Spinal cord (tissue), 3 donors: Measurements from ENCODE around the gene TNIP2.

DNA sequence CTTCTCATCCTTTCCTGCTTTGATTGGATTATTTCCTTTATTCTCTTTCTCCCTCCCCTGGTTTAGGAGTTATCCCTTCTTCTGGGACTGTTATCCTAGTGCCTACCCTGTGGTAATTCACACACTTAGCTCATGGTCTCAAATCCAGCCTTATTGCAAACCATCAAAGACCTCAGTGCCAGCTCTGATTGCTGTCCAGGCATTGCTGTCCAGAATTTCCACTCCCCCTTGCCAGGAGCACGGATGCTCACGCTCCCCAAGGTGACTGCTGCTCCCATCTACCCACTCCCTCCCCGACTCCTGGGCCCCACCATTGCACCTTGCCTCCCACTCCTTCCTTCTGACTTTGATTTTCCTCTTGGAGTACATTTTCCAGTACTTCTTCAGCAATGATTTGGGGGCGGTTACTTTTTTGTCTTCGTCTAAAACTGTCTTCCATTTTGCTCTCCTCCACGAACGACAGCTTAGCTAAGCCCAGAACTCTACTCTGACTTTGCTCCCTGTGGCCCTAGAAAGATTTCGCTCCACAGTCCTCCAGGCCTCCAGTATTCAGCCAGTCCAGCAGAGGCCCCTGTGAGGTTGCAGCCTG lies 11.5 kb downstream of the ZFYVE28 start:
- PRO-cap, result no peak
- RAMPAGE, long total RNA, result no peak

DNA sequence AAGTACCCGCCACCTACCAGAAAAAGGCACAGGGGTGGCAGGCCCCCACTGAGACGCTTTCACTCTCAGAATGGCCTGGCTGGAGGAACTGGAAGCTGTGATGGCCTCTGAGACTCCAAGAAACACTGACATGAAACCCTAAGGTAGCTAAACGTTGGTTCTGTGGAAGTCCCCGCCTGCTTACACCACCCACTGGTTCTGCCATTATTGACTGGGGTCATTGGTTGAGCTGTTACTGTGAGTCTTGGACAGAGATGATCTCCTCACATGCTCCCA lies 6.4 kb downstream of the ZFYVE28 start:
- PRO-cap, result no peak
- RAMPAGE, long total RNA, result no peak

- PRO-cap, result no peak
- RAMPAGE, long total RNA, result no peak
These were observed 23.1 kb upstream of the FAM193A start for GRCh38 chr4:2513191-2513932.

DNA sequence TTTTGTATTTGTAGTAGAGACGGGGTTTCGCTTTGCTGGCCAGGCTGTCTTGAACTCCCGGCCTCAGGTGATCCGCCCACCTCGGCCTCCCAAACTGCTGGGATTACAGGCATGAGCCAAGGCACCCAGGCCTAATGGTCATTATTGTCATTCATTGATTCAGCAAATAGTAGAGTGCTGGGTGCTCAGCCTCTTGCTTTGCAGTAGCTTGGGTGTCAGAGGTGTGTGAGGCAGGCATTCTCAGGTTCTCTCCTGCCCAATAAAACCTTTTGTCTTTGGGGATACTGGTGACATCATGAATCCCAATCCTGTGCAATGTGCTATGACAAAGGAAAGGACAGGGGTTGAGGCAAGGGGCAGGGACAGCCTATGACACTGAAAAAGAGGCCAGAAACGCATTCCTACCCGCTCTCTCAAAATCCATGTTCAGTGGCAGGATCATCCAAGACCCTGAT lies 1.6 kb upstream of the FAM193A start:
- PRO-cap, result no peak
- RAMPAGE, long total RNA, result no peak

DNA sequence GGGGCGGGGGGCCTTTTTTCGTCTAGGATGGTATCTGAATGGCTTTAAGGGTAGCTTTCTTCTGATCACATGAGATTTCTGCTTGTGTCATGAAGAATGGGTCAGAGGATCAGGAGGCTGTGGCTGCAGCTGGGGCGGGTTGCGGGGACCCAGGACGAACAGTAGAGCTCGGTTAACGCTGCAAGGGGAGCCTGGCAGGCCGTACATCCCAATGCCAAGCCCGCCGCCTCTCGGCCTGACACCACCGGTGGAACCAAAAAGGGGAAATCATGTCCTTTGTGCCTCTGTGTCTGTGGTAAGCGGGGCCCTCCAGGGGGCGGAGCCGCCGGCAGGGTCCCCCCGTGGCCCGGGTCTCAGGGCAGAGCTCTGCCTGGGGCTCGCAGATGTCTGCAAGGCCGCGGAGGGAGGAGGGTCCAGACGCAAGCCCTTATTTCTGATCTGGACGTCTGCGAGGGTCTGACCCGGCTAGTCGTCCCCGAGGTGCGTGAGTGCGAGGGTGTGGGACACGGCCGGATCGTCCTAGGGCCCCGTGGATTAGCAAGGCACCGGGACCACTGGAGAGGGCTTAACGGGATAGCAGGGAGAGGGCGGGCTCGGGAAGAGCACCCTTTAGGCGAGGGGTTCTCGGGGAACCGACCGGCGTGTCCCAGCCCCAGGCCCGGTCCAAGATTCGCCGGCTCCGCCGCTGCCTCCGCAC lies 1.1 kb upstream of the FAM193A start:
- PRO-cap, result no peak
- RAMPAGE, long total RNA, result no peak

DNA sequence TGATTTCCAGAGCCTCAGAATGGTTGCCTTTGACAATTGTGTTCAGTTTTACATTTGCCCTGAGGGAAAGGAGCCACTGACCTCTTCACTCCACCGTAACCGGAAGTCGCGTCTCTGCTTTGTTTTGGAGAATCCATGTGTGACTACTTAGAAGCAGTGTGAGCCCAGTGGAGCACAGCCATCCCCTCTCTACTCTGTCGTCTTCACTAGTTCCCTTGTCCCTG lies 84.6 kb downstream of the TNIP2 start:
- PRO-cap, result no peak
- RAMPAGE, long total RNA, result no peak

DNA sequence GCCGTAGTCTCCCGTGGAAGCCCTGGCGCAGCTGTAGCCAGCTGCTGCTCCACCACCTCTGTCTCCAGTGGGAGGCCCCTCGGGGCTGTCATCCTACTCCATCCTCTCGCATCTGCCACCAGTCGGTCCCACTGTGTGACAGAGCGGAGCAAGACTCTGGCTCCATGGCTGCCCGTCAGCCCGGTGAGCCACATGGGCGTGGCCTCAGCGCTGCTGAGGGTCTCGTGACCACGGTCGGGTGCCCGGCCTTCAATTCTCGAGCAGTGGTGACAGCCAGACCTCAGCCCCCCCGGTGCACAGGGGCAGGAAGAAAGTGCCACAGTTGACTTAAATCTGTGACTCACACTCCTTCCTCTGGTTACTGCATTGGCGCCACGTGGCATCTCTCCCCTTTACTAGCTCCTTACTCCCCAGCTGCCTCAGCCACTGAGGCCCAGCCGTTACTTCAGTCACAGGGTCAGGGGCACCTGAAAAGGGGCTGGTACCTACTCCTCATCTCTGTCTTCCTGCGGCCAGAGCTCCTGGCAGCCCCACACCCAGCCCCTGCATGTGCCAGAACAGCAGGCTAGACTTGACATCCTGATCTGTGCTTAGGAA lies 66.3 kb downstream of the TNIP2 start:
- PRO-cap, result no peak
- RAMPAGE, long total RNA, result no peak

DNA sequence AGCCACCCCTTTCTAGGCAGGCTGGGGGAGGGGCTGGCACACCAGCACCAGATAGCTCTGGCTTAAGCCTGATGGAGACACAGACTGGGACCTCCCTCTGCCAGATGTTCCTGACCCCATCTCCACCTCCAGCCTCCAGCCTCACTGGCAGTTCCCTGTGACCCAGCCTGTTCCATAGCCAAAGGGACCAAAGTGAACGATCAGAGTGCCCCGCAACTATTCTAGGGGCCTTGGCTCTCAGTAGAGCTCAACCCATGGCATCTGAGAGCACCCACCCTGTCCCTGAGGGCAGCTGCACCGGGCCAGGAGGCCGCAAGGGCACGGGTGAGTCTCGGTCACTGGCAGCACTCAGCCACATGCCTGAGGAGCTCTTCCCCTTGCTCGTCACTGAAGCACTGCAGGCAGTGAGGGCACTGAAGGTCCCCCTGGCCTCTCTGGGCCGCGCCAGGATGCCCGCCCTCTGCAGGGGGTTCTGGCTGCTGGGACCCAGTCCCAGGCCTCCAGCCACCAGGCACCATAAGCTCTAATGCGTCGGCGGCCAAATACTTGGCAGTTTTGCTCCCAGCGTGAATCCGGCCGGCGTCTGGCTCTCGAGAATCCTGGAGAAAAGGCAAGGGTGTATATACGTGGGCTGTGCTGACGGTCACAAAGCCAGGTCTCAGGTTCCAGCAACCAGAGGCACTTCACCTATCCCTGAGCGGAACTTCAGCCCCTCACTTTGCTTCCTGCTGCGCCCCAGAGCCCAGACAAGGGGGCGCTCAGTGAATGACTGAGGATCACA lies 14.0 kb downstream of the TNIP2 start:
- PRO-cap, result no peak
- RAMPAGE, long total RNA, result no peak

GRCh38 chr4:2755720-2756697 lies at the start of gene TNIP2:
Gene TNIP2 (minus strand): TSS chr4:2756336.
- PRO-cap, result no peak
- RAMPAGE, long total RNA, result no peak

DNA sequence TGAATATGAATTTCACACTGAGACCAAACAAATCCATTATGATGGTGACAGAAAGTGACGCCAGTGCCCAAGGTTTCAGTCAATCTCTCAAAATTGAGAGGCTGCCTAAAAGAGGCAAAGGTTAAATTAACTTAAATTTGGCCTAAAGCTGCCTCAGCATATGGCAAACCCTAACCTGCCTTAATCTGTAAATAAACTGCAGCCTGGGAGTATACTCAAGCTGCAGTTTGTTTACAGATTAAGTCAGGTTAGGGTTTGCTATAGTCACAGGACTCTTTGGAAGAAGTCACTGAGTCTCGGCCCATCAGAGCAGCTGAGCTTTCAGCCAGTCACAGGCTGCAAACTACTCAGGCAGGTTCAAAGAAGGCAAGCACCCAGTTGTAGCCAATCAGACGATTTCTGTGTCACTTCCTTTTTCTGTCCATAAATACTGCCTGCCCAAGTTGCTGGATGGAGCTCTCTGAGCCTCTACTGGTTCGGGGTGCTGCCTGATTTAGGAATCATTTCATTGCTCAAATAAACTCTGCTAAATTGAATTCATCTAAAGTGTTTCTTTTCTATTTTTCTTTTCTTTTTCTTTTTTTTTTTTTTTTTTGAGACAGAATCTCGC lies 7.4 kb upstream of the SH3BP2 start:
- PRO-cap, result no peak
- RAMPAGE, long total RNA, result no peak

GRCh38 chr4:2788231-2788919 lies 4.5 kb upstream of the SH3BP2 start:
- PRO-cap, result no peak
- RAMPAGE, long total RNA, result no peak

- PRO-cap, result no peak
- RAMPAGE, long total RNA, result no peak
These were observed 24.5 kb downstream of the SH3BP2 start for GRCh38 chr4:2817427-2817695.

DNA sequence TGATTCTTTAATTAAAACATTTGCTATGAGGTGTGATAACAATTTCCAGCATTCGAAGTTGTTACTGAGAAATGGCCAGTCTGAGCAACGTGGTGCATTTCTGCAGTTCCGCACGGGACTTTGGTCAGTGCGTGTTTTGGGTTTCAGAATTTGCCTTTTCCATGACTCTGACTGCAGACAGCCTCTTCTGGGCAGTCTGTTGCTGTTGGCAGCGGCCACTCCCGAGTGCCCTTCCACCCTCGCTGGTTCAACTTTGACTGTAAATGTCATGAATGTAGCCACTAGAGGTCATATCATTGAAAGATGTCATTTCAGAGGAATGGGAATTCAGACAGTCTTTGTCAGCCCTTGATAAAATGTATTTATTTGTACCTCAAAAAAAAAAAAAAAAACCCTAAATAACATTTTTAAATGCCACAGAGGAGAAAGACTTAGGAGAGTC lies 25.0 kb downstream of the MFSD10 start:
- PRO-cap, result no peak
- RAMPAGE, long total RNA, result no peak

GRCh38 chr4:2928002-2929290 lies 6.2 kb downstream of the MFSD10 start:
- PRO-cap, result no peak
- RAMPAGE, long total RNA, result no peak

DNA sequence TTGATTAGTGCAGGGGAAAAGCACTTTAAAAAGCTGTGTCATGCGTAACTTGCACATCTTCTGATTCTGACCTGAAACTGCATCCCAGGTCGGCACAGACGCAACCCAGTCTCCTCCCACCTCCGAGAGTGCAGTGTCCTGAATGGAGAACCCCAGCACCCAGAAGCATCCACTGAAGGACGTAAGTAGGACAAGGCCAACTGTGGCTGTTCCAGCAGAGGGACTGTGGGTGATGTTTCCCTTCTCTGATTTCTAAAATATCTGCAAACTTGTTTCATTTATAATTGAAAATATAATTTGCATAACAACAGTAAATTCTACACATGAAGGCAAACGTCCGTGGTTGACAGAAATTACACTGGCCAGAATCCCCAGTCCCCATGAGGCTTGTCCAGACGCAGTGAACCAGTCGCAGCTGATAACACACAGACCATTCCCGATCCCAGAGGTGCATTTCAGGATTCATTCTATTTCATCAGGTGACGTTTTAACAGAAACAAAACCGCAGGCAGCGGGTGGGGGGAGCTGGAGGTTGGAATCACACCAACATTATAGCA lies 3.1 kb upstream of the MFSD10 start:
- PRO-cap, result no peak
- RAMPAGE, long total RNA, result no peak

DNA sequence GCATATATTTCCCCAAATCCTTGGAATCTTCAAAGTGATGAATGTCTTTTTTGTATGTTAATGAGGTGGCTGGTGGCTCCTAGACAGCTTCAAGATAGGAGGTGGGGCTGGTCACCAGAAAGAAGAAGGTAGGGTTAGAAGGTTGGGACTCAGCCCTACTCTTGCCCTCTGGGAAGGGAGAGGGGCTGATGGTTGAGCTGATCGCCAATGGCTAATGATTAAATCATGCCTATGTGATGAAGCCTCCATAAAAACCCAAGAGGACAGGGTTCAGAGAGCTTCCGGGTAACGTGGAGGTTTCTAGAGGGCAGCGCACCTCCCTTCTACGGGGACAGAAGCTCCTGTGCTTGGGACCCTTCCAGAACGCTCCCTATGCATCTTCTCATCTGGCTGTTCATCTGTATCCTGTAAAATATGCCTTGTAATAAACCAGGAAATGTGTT lies 29.8 kb upstream of the HTT start:
- PRO-cap, result no peak
- RAMPAGE, long total RNA, result no peak

DNA sequence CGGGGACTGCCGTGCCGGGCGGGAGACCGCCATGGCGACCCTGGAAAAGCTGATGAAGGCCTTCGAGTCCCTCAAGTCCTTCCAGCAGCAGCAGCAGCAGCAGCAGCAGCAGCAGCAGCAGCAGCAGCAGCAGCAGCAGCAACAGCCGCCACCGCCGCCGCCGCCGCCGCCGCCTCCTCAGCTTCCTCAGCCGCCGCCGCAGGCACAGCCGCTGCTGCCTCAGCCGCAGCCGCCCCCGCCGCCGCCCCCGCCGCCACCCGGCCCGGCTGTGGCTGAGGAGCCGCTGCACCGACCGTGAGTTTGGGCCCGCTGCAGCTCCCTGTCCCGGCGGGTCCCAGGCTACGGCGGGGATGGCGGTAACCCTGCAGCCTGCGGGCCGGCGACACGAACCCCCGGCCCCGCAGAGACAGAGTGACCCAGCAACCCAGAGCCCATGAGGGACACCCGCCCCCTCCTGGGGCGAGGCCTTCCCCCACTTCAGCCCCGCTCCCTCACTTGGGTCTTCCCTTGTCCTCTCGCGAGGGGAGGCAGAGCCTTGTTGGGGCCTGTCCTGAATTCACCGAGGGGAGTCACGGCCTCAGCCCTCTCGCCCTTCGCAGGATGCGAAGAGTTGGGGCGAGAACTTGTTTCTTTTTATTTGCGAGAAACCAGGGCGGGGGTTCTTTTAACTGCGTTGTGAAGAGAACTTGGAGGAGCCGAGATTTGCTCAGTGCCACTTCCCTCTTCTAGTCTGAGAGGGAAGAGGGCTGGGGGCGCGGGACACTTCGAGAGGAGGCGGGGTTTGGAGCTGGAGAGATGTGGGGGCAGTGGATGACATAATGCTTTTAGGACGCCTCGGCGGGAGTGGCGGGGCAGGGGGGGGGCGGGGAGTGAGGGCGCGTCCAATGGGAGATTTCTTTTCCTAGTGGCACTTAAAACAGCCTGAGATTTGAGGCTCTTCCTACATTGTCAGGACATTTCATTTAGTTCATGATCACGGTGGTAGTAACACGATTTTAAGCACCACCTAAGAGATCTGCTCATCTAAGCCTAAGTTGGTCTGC lies 635 bp downstream of the HTT start:
- PRO-cap, result no peak
- RAMPAGE, long total RNA, result no peak

DNA sequence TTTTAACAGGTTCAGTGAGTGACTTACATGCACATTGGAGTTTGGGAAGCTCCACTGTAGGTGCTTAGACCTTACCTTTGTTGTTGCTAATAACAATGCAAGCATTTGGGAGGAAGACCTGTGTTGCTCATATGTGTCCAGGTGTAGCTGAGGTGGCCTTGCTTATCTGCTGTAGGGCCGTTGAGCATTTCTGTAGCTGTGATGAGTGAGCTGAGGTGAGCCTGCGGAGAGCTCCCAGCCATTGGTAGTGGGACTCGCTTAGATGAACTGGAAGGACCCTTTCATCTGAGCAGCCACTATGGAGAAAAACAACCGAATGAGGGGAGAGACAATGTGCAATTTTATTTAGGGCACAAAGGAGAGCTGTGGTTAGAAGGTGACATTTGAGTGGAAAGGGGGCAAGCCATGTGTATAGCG lies 8.1 kb downstream of the HTT start:
- PRO-cap, result no peak
- RAMPAGE, long total RNA, result no peak

DNA sequence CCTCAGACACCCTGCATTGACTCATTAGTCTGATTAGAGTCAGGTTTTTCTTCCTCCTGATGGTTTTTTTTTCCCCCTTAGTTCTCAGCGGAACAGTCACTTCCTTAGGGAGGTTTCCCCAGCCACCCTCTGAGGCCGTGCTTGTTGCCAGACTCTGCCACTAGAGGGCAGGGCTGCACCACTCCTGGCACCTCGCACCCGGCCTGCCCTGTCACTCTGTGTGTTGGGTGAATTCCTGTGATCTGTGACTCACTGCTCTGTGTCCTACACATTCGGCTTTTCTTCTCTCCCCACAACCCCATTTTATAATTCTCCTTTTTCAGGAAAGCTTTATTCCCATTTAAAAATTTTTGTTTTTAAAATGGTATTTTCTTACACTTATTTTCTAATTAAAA lies 32.1 kb downstream of the HTT start:
- PRO-cap, result no peak
- RAMPAGE, long total RNA, result no peak

DNA sequence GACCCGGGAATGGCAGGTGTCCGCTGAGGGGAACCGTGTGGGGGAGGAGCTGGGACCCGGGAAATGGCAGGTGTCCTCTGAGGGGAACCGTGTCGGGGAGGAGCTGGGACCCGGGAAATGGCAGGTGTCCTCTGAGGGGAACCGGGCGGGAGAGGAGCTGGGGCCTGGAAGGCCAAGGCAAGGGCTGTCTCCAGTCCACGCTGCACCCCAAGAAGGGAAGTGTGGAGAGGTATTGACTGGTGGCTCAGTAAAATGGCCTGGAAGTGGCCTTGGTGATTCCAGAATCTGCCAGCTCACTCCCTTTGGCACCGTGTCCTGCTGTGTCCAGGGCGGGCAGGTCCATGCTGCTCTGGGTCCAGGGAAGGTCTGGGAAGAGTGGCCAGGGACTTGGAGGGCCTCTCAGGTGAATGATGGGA lies 17.4 kb downstream of the RGS12 start:
- PRO-cap, result no peak
- RAMPAGE, long total RNA, result no peak